Neural cell (in vitro differentiated cells): ENCODE data around the gene CD151.

DNA sequence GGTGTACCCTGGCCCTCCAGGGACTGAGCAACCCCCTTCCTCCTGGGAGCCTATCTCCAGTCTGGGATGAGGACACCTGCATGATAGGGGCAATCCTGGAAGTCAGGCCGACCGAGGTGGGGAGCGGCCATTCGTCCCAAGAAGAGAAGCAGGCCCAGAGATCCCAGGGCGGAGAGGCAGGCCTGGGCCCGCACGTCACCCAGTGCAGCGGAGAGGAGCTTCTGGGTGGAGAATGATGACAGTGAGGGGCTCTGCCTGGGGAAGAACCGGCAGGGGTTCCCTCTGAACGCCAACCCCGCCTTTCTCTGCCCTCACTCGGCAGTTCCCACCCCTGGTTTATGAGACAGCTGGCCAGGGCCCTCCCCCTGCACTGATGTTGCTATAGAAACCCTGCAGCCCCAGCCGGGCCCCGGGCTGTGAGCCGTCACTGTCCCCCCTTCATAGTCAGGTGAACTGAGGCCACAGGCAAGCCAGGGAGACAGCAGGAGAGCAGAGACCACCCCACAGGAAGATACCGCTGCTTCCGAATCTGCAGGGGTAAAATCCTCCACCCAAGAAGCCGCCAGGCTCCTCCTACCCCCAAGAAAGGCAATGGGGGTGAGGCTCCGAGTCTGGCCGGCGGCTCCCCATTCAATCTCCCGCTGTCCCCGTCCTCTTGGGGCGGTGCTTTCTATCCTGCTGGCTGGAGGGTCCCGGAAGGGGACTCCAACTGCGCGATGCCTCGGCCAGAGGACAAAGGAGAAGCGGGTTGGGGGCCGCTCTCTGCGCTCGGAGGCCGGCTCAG lies 854 bp downstream of the SLC25A22 start:
- RAMPAGE, long total RNA = no peak

DNA sequence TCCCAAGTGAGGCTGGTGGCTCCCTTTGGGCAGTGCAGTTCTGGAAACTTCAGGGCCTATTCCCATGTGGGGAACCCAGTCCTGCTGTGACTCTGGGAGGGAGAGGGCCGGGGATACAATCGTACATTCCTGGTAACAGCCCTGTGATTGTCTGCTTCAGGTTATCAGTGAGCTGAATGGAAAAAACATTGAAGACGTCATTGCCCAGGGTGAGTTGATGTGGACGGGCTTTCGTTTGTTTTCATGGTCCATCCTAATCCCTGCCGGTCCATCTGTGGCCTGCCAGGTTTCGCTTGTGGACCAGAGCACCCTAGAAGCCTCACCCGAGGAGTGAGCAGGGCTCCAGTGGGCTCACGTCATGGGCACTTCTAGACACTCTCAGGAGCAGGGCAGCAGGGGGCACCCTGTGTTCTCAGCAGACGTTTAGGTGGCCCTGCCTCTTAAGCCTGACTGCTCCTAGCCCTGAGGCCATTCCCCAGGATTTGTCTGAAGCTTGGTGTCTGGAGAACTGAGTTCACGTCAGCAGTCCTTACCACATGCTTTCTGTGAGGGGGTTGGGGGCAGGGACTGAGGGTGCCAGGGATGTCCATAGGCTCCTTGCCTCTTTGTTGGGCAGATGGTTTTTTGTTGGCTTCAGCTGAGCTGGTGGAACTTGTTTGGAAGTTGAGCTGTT lies 1.8 kb downstream of the RPLP2 start:
- RAMPAGE, long total RNA = no peak

- RAMPAGE, long total RNA = no peak
Measured at GRCh38 chr11:819509-820430, 1.1 kb downstream of the PNPLA2 start.

GRCh38 chr11:832410-833307 lies at the start of gene CD151:
Gene CD151 (plus strand): TSS chr11:832952.
- RAMPAGE, long total RNA = start-site peak on the plus strand at chr11:832971-832986, 41 and 37 reads in 2 replicates

DNA sequence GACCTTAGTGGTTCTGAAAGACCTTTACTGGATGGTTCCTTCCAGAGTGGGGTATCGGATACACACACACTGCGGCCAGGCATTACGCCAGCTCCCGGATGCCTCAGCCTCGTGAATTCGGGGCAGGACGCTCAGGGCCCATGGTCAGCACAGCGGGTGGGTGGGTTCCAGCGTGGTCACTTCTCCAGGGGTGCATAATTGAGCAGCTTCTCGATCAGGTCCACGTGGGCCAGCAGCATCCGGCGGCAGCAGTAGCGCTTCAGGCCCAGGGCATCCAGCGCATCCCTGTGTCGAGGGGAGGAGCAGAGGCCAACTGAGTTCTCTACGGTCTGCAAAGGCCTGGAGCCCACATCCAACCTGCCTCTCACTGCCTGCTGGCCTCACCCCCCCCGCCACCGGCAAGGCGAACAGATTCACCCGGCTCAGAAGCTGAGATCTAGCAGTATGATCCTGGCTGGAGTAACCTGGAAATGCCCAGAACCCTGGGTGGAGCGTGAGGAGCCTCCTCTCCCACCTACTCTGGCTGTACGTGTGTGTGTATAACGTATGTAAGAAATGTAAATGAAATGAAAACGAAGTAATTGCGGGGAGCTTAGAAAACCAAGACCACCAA lies 2.0 kb downstream of the POLR2L start:
- RAMPAGE, long total RNA = no peak

GRCh38 chr11:887292-888017 lies 23.2 kb downstream of the CHID1 start:
- RAMPAGE, long total RNA = no peak

DNA sequence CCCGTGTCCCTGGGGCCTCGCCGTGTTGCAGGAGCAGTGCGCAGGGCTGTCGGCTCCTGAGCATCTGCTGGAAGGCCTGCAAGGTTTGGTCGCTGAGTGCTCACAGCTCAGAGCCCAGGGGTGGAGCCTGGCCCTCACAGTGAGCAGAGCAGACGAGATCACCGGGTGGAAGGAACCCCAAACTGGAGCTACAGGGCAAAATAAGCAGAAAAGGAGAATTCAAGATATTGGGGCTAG lies 17.1 kb upstream of the MUC5B start:
- RAMPAGE, long total RNA = no peak

DNA sequence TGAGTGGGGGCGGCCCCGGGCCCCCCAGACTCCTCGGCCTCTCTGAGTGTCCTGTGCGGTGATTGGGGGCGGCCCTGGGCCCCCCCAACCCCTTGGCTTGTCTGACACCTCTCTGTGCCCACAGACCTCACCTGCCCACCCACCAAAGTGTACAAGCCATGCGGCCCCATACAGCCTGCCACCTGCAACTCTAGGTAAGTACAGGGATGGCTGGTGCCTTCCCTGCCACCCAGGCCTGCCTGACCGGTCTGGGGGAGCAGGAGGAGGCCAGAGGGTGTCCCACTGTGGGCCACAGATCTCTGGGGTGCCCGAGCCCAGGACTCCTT lies 33.1 kb downstream of the MUC5B start:
- RAMPAGE, long total RNA = no peak

DNA sequence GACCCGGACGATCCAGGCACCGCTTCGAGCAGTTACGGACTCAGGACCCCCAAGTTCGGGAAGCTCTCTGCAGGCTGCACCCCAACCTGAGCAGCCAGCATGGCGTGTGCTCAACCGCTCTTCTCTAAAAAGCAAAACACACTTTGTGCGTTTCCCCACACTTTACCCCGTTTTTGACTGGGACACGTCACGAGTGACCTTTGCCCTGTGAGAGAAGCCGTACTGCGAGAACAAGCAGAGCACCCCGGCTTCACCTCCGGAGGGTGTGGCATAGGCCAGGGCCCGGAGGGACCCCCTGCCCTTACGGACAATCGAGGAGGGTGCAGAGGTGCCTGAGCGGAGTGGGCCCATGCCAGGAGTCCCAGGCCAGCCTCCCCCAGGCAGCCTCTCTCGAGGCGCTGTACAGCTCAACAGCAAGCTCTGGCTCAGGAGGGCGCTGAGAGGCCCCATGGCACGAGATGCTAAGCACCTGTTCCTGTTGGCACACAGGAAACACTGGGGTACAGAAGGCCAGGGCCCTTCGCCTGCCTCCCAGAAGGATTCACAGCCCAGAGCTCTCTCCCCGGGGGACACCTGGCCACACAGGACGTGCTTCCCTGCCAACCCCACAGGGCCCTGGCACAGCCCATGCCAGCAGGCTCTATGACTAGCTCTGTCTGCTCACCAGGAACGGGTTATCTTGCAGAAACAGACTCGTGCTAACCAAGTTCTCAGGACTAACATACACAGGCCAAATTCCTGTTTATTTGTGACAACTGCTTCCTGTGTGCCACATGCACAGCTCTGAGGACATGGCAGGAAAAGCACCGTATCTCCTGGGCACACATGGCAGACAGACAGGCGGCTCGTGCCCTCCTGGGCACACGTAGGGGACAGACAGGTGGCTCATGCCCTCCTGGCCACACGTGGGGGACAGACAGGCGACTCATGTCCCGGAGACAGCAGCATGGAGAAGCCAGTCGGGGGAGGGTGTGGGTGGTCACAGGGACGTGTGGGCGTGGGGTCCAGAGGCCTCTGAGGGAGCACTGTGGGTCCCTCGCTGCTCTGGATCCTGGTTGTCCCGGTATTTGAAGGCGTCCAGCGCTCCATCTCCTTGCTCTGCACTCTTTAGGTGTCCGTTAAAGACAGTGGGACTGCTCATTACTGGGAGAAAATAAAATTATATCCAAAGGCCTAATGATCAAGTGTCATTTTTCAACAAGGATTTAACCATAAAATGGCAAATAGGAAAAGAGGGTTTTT lies 11.6 kb downstream of the TOLLIP start:
- RAMPAGE, long total RNA = no peak

GRCh38 chr11:1349934-1350864 lies 39.5 kb upstream of the BRSK2 start:
- RAMPAGE, long total RNA = no peak

DNA sequence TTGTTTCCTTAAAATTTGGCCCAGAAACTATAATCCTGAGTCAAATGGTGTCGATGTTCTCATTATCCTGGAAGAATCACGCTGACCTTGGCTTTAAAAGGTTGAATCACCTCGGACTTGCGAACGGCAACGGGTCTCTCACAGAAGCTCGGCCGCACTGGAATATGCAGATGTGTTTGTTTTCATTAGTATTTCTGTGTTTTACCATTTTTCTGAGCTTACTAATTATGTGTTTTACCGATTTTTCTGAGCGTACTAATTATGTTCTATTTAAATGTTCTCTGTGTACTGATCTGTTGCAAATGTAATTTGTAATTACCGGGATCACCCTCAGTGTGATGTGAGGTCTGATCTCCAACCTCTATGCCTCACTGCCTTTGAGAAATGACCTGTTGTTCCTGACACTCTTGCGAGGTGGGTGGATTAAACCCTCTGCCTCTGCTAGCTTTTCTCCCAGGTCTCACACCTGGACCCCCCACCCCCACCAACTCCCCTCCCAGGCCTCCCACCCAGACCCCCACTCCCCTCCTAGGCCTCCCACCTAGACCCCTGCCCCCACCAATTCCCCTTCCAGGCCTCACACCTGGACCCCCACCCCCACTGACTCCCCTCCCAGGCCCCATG lies 38.3 kb upstream of the BRSK2 start:
- RAMPAGE, long total RNA = no peak

DNA sequence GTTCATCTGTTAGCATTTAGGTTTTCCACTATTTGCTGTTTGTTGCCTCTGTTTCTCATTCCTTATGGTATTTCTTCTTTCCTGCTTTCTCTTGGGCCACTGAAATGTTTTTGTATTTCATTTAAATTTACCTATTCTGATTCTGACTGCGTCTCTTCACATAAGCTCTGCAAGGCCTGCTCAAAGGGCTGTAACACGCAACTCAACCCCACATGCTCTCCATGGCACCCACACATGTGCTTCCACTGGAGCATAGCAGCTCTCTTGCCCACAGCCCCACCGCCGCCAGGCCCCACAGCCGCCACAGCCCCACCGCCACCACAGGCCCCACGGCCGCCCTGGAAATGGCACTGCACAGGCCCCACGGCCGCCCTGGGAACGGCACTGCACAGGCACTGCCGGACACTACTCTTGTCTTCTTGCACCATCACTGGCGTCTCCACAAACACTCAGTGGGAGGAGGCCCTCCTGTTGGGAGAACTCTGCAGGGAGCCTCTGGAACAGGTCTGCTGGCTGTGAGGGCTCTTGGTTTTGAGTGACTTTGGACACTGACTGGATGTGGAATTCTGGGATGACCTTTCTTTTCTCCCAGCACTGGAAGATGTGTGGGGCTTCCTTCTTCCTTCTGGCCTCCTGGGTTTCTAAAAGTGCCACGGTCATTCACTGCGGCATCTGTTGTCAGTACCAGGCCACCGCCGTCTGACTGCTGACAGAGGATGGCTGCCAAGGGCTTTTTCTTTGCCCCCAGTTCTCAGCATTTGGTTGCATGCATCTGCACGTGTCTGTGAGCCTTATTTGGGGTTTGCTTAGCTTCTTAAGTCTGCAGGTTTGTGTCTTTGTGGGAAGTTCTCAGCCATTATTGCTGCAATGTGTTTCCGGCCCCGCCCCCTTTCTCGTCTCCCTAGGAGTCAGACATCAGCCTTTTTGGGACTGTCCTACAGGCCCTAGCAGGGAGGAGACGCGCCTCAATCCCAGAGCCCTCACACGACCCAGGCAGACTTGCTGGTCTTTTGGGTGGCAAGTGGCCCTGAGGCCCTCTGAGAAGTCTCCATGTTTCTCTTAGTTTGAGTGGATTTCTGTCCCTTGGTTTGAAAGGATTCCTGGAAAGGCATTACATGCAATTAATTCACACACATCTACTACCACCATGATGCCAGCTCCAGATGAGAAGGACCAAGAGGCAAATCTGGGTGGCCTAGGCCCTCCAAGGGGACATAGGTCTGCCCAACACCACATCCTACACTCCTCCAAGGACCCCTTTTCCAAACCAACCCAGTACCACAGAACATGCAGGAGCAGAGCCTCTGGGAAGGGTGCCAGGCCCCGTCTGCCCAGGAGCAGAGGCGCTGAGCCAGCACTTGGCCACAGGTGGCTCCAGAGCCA lies 8.2 kb downstream of the MOB2 start:
- RAMPAGE, long total RNA = no peak

GRCh38 chr11:1553975-1555030 lies 17.8 kb downstream of the DUSP8 start:
- RAMPAGE, long total RNA = no peak

- RAMPAGE, long total RNA = no peak
Measured at GRCh38 chr11:1555559-1556308, 16.3 kb downstream of the DUSP8 start.

DNA sequence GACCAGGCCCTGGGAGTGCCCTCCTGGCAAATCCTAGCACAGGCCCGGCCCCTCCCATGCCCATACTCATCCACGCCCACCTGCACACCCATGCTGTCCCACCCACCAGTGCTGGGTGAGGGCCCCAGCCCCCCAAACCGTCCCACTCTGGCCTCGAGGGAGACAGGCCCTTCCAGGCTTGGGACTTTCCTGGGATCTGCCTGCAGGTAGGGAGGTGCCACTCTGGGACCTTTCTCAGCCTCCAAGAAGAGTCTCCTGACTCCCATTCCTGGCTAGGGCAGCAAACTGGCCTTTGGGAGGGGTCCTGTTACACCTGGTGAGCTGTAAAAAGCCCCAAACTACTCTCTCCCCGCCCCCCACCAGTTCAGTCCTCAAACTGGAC lies 10.0 kb downstream of the DUSP8 start:
- RAMPAGE, long total RNA = no peak

DNA sequence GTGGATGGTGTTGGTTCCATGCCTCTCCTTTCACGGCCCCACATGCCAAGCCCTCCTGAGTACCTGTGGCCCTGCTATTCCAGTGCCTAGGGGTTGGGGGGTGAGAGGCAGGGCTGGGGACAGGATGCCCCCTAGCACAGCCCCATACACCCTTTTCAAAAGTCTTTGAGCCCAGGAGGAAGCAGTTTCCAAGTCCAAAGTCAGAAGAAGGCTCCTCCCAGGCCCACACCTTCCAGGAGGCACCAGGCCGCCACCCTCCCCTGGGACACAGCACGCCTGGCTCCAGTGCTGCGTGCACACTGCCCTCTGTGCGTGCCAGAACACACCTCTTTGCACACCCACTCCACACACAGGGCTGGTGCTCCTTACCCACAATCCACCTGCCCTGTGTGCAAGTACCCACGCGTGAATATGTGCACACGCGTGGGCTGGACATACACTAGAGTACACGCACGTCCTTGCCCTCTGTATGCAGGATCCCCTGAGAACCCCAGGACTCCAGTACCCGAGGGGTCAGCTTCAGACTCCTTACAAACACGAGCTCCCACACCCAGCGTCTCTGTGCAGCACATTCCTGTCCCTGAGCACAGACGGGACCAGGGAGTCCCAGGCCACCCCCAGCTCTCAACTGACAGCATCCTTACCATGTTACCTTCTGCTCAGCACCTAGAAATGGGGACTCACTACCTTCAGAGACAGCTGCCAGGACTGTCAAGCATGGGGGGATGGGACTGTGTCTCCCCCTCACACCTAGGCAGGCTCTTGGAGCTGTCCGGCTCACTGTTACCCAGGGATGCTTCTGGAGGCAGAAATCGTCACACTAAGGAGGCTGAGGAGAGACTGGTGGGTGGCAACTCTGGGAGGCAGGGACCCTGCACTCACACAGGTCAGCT lies 2.8 kb downstream of the DUSP8 start:
- RAMPAGE, long total RNA = no peak

DNA sequence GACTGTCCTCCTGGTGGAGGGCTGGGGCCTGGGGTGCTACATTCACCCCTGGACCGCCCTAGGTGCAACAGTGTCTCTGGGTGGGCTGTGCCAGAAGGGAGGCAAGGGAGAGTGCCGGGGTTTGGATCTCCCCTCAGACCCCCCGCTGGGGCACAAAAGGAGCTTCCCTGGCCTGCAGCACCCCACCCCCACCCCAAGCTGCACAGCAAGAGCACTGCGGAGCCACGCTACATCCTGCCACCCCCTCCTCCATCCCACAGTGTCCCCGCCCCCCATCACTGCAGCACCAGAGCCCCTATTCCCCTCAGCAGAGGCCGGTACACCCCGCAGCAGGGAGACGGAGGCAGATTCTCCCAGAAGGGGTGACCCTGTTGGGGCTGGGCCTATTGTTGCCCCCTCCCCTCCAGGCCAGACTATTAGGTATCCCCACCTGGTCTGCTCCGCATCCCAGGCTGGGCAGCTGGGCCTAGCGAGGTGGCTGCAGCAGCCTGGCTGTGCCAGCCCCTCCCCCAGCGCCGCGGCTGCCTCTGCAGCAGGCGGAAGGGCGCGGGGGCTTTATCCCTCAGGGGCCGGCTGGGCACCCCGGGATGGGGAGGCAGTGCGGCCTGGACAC lies 1.2 kb downstream of the DUSP8 start:
- RAMPAGE, long total RNA = no peak

- RAMPAGE, long total RNA = no peak
Measured at GRCh38 chr11:1571369-1571821, 676 bp downstream of the DUSP8 start.

- RAMPAGE, long total RNA = no peak
Measured at GRCh38 chr11:1608197-1608396, 166 bp downstream of the KRTAP5-3 start.

DNA sequence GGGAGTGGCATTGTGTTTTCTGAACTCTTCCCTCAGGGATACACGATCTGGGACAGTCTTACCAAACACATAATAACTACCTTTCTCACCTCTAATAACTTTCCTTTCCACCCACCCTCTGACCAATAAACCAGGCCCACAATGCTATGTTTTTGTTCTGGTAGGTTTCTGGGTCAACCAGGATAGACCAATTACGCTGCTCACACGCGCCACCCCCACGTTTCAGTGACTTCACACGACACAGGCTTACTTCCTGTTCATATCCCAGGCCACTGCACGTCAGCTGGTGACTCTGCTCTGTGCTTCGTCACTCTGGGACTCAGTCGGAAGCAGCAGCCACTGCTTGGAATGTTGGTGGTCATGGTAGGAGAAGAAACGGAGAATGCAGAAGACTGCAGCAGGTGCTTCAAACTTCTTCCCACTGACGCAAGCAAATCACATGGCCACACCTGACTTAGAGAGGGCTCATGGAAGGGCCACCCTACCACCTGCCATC lies 2.4 kb downstream of the KRTAP5-4 start:
- RAMPAGE, long total RNA = no peak